Urinary bladder (tissue), 3 donors: ENCODE measurements around a stretch of chr2.

DNA sequence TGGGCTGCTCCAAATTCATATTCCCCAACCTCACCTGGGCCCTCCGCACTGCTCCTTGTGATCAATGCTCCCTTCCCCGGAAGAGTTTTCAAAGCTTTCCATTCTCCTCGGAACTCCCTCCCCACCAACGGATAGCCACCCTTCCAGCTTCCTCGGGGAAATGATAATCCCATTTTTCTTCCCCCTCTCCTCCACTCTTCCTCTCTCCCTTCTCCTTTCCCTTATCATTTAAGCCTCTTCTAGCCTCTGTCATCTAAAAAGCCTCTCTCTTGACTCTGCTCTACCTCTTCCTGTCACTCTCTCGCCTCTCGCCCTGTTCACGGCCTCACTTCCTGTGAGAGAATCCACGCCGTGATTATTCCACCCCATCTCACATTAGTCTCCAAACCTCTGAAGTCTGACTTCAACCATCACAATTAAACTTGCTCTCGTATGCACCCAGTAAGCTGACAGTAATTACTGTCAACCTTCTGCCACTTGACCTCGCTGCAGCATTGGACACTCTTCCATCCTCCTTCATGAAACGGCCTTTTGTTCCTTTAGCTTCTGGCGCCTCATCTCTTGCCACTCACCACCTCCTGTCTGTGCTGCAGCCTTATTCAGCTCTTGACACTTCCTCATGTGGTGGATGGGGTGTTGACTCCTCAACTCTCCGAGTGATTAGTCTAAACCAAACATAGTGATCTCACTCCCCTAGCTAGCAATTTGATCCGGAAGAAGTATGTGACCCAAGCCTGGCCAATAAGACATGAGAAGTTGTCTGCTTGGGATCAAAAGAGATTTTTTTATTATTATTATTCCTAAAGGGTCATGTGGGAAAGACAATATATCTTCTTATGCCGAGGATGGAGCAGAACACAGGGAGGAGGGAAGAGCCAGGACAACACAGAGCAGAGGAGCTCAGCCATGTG lies 38.6 kb upstream of the MYO1B start:
- PRO-cap = no peak
- RAMPAGE, long total RNA = no peak

DNA sequence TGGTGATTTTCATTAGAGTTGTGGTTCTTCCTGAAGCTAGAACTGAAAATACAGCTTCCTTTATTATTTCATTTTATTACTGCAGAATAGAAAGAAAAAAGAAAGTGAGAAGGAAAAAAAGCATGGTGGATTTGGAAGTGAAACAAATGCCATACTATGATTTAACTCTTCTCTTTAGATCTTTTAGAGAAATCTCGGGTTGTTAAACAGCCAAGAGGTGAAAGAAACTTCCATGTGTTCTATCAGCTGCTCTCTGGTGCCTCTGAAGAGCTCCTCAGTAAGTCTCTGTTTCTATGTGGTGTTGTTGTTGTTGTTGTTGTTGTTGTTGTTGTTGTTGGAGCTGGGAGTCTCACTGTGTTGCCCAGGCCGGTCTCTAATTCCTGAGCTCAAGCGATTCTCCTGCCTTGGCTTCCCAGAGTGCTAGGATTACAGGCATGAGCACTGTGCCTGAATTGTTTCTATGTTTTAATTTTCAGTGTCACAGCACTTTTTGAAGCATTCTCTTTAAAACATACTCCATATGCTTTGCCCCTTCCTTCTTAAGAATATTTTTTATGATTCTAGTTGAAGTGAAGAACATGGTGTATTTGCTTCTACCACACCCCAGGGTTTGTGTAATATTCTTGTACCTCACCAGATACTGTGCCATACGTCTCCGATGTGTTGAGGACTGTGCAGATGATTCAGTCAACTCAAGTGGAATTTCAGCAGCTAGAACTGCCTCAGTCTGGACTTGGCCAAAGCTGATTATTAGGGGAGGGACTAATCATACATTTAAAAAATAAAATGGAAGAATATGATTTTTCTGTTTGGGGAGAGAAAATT lies 115.5 kb downstream of the MYO1B start:
- PRO-cap = no peak
- RAMPAGE, long total RNA = no peak

GRCh38 chr2:191638461-191638824 lies 39.5 kb upstream of the NABP1 start:
- PRO-cap = no peak
- RAMPAGE, long total RNA = no peak

GRCh38 chr2:191690106-191690567 lies 12.2 kb downstream of the NABP1 start:
- PRO-cap = no peak
- RAMPAGE, long total RNA = no peak

DNA sequence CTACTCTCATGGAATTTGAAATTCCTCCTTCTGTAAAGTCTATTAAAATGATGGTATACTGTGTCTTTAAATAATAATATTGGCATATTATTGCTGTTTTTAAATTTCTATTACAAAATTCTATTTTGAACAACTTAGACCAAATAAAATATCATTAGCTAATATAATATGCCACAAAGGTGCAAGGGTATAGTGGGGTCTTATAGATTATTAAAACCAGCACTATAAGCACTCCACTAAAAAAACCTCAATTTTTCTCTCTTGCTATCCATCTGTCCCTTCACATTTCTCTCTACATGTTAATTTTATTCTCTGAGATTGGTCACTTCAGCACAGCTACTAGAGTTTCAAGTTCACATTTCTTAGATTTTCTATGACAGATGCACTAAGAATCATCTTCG lies 28.2 kb upstream of the TMEFF2 start:
- PRO-cap = no peak
- RAMPAGE, long total RNA = no peak

- PRO-cap = no peak
- RAMPAGE, long total RNA = no peak
Measured at GRCh38 chr2:195073257-195073612, 583.8 kb upstream of the SLC39A10 start.

DNA sequence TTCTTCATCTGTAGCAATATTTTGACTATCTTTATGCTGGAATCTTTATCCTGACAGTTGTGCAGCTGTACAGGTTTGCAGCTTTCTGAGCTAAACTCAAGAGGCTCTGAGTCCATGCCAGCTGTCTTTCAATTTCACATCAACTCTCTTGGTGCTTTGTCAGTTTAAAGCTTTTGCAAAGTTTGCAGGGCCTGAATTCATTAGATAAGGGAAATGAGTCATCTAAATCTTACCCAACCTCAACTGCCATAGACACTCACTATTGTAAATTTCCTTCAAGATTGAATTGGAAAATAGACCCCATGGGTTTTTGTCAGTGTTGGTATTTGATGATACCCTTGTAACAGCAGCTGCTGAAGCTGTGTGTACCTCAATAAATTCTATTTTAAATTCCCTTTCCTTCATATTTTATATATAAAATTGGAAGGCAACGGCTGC lies 170.0 kb upstream of the SLC39A10 start:
- PRO-cap = no peak
- RAMPAGE, long total RNA = no peak

DNA sequence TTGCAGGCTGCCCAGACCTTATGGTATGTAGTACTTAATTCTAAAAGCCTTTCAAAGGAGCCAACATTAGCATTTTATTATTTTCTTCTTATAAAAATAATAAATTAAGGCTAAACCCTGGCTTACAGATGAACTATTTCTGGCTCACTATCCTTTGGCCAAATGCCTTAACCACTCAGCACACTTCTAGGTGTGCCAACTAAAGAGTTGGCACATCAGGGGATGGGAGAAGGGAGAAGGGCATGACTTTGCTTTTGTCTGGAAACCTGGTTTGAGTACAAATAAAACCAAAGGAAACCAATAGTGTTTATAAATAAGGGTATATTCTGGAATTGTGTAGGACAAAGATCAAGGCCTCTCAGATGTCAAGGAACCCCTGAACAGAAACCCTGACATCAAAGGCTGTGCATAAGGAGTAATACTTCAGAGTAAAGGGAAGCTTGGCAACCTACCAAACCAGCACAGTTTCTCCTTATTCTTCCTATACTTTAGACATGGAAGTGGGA lies 66.4 kb upstream of the SLC39A10 start:
- PRO-cap = no peak
- RAMPAGE, long total RNA = no peak

DNA sequence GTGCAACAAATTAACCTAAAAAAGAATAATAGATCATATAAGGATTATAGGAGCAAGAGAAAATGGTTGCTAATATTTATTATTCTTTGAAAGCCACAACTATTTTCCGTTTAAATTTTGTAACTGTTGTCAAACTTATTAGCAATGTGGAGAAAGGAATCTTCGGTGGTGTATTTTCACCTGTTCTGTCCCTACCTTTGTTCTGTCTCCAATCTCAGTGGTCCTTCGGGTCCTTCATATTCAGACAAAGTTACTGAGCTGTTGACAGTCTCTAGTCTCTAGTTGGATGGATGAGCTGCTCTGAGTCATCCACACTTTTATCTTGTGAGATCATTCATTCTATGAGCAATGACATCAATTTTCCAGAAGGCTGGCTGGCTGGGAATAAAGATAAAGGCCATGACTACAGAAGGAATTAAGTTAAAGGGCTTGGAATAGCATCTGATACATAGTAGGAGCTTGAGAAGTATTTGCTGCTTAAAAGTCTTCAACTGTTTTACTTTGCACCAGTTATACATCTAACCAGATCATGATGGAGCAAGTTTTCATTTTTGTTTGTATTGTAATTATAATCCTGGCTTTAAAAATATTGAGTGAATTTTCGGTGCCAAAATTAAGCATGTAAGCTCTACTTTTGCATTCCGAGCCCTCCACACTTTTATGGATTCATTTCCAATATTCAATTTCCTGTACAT lies 43.1 kb upstream of the SLC39A10 start:
- PRO-cap = no peak
- RAMPAGE, long total RNA = no peak

DNA sequence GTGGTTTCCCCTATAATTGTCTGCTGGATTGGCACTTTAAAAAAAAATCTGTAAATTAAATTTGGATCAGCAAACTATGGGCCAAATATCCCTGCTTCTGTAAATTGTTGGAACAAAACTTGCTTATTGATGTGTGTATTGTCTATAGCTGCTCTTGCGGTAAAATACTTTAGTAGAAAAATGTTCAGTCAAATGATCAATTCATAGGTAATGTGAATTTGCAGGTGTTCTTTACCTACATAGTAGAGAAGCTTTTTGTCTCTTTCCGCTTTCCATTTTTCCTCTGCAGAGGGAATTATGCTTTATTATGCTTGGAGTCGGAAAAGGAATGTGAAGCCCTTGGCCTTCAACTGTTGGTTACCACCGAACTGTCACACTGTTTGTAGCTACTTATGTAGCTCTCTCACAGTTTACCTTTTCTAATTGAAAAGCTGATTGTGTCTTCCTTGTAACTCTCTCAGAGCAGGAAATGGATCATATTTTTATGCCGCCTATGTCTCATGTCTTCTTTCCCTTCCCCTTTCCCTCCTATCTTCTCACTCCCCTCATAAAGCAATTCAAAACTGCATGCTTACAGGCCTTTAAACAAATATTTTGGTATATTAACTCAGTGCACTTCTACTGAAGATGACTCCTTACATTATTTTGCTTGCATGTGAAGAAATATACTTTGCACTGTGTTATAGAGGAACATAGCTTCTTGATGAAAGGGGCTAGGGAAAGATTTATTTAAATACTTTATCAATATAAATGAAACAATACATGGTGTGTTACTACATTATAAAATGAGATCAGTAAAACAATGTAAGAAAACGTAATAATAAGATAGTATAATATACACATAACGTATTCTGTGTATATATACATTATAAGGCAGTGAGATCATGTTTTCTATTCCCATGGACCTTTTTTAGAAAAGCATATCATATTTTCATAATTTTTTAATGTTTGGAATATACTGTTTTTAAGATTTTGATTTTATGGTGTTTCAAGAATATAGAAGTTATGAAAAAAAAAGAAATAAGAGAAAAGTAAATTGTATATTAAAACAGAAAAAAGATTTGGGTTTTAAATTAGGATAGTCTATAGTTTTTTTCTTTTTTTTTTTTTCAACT lies 6.0 kb downstream of the SLC39A10 start:
- PRO-cap = no peak
- RAMPAGE, long total RNA = no peak

DNA sequence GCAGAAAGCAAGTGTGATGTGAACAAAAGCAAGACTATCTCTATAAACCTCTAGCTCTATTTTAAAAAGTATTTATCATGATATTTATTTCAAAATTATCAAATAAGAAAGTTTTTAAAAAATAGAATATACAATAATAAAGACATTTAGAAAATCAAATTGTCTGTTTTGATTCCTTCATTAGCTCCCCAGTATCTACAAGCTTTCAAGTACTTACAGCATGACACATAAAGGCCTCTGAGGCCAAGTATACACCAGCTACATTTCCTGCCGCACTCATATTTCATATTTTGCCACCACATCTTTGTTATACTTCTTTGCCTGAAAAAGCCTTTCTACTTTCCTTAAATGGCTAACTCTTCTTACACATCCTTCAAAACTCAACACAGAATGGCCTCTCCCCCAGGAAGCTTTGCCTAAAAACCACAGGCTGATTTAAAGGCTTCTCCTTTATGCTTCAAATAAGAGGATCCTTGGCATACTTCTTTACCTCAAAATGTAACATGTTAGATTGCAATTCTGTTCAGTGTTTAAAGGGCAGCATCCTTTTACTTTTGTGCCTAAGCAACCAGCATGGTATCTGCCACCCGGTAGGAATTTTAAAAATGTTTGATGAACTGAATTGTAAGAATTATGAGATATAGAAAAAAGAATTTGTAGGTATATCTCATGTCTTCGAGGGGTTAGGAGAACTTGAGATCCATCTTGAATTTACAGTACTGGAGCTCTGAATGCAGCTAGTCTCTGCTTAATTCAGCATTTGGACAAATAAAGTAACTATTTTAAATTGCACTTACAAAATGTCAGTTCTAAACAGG lies 4.4 kb downstream of the STK17B start:
- PRO-cap = no peak
- RAMPAGE, long total RNA = no peak

DNA sequence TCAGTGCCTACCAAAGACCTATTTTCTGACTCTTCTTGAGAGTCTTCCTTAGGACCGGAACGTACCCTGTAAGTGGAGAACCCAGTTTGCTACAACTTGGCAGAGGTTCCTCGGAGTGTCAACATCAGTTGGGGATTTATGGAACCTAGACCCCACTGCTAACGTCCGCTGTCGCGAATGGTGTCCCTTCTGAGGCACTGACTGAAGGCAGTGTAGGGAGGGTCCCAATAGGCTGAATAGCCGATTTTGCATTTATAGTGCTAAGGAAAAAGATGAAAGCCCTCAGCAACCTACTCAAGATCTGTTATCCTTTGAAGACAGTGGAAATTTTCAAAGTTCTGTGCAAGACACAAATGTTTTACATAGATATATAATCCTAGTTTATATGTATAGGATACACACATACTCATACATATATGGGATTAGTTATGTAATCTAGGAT lies 639 bp upstream of the STK17B start:
- PRO-cap = no peak
- RAMPAGE, long total RNA = no peak

DNA sequence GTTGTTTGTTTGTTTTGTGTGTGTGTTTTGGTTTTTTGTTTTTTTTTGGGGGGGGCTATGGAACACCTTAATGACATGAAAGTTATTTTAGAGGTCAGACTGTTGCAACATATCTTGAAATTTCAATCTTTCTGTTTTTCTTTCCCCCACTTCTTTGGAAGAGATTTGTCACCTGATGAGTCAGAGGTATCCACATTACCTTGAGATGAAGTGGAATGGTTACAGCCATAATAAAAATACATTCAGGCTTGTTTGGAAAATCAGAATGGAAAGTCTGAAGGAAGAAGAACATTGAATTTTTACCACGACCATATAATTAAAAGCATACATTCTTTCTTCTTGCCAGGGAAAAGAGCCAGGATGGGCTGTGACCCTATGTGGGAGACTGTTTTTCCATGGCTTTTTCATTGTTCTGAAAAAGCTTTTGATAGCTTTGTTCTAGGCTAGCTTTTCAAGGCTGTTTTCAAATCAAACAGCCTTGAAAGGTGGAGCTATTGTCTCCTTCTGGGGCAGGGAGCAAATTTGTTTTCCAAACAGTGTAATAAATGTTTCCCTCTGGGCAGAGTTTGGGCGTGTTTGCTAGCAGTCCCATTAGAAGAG lies 2.3 kb upstream of the GTF3C3 start:
- PRO-cap = no peak
- RAMPAGE, long total RNA = no peak

- PRO-cap = no peak
- RAMPAGE, long total RNA = no peak
Measured at GRCh38 chr2:196990711-196991215, 64.3 kb upstream of the PGAP1 start.

DNA sequence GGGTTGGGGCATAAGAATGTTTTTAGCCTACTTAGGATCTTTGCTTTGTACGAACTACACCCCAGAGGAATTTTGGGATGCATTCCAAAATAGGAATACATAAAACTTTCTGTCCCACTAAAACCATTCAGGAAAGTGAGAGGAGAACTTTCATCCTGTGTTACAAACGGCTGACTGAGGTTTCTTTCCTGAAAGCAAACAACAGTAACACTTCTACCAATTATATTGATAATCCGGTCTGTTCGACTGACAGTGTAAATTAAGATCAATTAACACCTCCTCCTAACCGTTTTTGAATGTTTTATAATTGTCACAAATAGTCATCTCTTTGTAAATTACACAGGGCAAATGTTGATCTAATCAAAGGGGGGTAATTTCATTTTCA lies 151.0 kb upstream of the PGAP1 start:
- PRO-cap = no peak
- RAMPAGE, long total RNA = no peak

DNA sequence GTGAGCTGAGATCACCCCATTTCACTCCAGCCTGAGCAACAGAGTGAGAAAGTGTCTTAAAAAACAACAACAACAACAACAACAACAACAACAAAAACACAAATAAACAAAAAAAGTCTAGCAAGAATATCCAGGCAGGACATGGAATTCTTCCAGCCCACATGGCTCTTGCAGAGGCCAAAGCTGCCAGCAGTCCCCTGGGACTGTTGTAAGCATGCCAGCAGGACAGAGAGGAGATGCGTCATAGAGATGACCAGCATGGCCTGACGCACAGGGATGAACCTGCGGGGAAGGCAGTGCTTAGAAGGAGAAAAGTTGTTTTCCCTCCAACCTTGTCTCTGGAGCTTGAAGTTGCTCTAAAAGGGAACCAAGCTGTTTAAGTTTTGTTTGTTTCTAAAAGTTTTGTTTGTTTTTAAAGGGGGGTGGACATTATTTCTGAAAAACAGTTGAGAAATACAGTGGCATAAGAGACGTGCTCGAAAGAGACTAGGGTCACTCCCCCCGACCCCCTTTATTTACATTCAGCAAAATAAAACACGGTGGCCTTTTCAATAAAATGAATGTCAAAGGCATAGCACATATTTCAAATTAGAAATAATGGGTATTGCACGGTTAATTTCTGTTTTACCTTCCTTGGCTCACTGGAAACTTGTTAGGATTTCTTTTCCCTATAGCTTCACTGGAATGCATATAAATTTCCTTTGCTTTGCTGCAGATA lies 182.4 kb upstream of the PGAP1 start:
- PRO-cap = no peak
- RAMPAGE, long total RNA = no peak

- PRO-cap = no peak
- RAMPAGE, long total RNA = no peak
Measured at GRCh38 chr2:197185003-197185656, 125.5 kb downstream of the ANKRD44 start.

- PRO-cap = no peak
- RAMPAGE, long total RNA = no peak
Measured at GRCh38 chr2:197250026-197250547, 60.5 kb downstream of the ANKRD44 start.

DNA sequence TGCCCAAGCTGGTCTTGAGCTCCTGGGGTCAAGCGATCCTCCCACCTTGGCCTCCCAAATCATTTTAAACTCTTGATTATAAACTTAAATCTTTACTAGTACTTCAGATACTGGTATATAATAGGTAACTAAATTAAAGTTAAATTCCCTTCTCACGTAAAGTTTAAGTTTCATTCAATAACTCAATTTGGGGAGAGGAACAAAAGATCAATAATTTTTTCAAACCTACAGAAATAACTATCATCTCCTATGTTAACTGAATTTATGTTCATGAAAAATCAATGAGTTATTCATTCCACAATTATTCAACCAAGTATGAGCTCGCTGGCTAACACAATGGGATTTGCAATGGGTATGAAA lies 40.6 kb downstream of the SF3B1 start:
- PRO-cap = no peak
- RAMPAGE, long total RNA = no peak

DNA sequence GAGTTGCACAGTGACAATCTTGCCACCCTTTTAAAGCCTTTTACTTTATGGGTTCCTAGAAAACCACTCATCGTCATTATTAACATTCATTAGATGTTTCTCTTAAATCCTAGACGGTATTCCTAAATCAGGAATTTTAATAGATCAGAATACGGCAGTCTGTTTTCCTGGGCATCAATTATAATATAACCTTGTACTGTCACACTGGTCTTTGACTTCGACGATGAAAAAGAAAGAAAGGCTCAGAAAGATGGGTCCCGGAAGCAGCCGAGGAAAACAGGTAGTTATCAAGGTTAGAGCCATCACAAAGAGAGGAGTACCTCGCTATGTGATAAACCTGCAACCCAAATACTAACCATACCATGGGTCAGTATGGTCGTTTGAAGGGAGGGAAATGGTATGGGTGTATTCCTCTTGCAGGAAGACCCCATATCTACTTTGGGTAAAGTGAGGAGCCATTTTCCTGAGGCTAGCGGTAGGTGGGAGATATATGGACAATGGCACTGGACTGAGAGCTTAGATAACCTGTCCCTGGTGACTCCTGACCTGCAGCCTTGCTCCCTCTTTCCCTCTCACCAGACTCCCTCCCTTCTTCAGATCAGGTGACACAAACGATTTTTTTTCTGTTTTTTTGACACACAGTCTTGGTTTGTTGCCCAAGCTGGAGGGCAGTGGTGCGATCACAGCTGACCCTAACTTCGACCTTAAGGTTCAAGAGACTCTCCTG lies 1.1 kb upstream of the SF3B1 start:
- PRO-cap = no peak
- RAMPAGE, long total RNA = no peak